Cardiac ventricle fibroblast (primary cell): ENCODE measurements around the genes ILDR2 and GPA33.

DNA sequence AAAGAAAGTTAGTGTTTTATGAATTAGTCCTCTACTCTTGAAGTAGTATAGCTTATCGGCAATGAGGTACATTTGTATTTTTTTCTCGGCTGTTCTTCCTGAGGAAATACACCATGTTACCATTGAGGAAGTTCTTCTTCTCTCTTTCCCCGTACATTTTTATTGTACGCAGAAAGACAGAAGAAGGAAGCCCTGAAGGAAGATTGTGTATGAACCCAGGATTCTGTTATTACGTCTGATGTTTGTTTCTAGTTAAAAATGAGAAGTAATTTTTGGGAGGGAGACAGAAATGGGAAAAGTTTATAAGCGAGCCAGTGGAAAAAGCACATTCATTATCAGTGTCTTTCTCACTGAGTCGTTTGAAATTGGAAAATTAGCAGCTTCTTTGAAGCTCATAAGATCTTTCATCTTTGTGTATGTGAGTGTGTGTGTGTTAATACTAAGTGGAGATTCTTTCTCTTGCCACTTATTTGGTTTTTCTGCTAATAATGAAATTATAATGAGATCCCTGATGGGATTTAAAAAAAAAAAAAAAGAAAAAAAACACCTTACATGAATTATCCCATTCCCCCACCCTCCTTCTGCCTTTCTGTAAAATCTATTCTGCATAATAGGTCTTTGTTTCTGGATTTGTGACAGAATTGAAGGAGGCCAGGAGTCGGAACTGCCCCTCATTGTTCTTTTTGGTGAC is 66.5 kb downstream of the PBX1 start:
- RAMPAGE, long total RNA, result no peak

- RAMPAGE, long total RNA, result no peak
Measured at GRCh38 chr1:164637222-164637915, 78.4 kb downstream of the PBX1 start.

DNA sequence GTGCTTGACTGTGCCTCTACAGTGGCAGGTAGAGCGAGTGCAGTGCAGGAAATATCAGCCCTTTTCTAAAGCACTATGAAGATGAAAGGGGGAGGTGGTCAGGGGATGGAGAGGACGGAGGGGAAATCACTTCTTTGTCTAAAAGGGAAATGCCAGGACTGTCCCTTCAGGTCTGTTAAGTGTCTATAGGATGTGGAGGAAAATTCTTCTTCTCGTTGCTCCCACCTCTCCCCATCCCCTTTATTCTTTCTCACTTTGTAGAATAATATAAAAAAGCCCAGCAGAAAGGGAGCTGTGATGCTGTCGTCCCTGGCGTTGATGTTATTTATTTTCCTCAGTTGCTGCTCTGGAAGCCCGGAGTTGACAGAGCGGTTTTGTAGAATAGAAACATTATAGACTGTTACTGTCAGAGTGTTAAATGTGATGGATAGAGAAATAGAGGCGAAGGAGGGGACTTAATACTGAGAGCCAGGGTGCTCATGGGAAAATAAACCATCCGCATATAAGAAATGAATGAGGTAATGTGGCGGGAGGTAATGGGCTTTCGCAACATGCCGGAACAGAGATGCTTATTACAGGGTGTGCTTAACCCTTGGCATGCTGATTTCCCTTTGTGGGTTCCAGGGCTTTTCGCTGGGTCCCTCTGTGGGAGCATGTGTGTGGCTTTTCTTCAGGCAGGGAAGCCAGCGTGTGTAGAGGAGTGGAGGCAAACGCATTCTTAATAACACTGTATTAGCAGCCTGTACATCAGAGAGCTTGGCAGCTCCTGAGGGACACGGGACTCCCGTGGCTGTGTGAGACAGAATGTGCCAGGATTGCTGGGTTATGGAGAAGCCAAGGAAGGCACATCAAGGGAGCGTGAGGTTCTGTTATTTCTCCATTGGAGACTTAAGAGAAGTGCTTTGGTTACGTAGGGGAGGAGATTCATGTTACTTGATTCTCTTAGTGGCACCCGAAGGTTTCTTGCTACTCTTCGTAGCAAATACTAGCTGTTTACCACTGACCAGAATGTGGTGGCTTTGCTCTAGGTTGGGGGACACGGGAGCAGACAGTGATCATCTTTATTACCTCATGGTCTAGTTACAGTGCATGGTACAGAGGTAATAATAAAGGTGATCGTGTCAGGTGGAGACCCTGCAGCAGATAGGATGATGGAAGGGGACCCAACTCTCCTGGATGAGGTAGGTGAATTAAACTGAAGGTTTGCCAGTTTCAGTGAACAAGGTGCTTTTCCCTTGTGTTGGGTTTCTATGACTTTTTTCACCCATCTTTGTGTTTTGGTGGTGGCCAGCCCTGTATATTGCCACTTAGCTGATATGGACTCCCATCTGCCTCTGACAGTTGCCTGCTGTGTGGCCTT is 141.0 kb downstream of the PBX1 start:
- RAMPAGE, long total RNA, result no peak

GRCh38 chr1:164716841-164717635 is 158.1 kb downstream of the PBX1 start:
- RAMPAGE, long total RNA, result no peak

DNA sequence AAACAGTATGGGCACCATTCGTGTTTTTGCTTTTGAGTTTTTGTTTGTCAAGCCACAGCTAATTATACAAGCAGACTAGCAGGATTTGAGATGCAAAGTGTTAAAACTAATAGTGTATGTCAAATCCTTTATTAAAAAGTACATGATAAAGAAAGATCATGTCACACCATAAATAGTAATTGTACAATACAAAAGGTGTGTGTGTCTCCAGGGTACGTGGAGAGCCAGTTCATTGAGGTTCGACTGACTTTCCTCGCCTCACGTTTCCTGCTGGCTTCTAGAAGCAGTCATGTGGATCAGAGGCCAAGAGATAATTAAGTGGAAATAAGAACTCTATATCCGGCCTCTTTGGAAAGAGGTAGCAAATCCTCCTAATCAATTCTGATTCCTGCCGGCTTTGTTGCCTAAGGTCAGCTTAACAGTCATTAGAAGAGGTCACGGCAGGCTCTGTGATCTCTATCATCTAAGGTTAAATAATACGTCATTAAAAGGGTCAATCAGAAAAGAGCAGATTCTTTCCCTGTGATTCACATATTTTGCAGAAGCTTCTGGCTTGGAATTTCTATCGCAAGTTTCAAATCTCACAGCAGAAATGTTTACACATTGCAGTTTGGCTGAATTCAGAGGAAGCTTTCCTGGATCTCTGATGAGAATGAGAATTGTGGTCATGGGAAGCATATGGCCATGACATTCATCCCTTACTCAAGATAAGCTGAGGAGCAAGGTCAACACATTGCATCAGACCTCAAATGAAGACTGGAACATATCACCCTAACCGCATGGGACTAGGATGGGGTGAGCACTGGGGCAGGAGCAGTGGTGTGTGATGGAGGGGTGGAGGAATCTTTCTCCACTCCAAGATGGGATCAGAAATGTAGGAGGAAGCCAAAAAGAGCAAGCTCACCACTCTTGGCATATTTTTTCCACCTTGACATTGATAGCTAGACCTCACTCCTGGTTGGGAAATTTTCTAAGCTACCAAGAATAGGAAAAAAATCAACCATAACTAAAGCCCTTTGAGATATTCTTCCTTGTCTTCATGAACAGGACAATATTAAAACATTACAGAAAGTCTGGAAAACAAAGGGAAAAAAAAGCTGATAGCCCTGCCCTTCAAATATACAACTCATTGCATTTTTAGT is 189.4 kb downstream of the PBX1 start:
- RAMPAGE, long total RNA, result no peak

GRCh38 chr1:164792390-164792855 is 233.4 kb downstream of the PBX1 start:
- RAMPAGE, long total RNA, result no peak

DNA sequence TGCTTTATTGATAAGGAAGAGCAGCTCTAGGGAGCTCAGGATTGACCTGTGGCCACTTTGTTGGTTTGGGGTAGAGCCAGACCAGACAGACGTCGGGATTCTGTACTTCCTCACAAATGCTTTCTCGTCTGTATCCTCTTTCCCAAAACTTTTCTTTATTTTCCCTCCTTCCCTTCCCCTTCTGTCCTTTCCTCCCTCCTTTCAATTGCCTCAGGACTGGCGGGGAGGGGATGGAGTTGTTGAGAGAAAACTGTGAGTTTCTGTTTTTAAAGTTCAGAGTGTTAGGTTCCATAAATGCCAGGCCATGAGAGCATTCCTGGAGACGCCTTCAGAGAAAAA is 68.1 kb downstream of the UCK2 start:
- RAMPAGE, long total RNA, result no peak

DNA sequence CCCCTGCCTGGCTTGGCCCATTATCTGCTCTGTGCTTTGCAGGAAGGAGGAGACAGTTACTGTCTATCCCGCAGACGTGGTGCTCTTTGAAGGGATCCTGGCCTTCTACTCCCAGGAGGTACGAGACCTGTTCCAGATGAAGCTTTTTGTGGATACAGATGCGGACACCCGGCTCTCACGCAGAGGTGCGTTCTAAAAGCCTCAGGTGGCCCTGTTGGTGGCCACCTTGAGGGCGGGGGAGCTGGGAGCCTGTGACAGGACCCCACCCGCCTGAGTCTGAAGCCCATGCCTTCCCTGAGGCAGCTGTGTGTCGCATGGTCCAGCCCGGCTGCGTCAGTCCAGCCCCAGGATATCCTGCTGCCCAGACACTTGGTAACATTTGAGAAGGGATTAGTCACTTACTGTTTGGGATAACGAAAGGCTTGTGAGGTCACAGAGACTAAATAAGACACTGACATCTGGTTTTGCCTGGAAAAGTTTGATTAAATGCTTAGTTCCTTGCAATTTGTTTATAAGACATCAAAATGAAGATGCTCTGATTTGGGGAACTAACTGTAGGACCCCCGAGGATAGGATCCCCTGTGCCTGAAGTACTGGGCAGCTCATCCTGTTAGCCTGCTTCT is 68.8 kb downstream of the UCK2 start:
- RAMPAGE, long total RNA, result no peak

DNA sequence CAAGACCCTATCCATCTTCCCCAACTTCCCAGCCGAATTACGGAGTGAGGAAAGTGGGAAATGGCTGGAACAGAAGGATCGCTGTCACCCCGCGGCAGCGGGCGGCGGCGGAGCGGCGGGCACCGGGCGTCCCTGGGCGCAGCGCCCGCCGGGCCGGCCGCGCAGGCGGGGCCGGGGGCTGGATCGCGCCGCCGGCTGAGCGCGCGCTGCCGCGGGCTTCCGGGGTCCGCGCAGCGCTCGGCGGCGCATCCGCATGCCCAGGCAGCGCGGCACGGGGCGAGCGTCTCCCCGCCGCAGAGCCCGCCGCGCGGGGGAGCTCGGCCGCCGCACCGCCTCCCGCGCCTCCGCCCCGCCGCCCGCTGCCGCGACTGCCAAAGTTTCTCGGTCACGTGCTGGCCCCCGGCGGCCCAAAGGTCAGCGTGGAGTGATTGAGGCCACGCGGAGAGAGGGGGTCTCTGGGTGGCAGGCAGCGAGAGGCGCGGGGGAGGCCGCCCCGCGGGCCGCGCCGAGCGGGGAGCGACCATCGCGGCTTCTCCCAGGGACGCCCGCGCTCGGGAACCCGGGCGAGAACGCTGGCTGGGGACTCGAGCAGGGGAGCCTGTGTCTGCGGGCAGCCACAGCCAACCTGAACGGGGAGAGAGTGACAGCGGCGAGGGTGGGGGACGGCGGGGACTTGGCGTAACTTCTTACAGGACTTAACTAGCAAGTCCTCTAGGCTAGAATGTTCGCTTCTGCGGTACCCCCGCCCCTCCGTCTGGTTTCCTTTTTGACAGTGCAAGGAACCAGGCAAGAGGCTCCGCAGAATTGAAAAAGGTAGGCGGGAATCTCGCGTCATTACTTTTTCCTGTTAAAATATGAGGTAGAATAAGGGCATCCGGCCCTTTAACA is at the start of gene ILDR2:
Gene ILDR2, minus strand, starts transcription at position 287 of the 888 bp plus-strand sequence.
- RAMPAGE, long total RNA, result no peak

GRCh38 chr1:167090230-167091176 is at the start of gene GPA33:
GPA33 (minus strand) TSS chr1:167090377.
- RAMPAGE, long total RNA, result no peak

DNA sequence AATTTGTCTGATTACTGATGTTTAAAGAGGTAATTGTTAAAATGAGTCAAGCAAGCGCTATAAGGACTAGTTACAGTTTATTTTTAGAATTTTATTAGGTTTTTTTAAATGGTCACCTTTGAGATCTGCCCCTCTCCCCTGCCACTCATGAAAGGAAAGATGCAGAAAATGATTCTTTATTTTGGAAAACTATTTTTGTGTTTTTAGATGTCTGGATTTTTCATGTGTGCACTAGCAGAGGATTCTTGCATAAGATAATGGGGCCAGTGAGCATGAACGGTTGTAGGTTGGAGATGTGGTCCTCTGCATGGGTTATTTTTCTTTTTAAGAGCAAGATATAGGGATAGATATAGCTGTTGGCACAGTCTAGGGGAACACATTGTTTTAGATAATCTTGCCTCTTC is 40.5 kb downstream of the POU2F1 start:
- RAMPAGE, long total RNA, result no peak

DNA sequence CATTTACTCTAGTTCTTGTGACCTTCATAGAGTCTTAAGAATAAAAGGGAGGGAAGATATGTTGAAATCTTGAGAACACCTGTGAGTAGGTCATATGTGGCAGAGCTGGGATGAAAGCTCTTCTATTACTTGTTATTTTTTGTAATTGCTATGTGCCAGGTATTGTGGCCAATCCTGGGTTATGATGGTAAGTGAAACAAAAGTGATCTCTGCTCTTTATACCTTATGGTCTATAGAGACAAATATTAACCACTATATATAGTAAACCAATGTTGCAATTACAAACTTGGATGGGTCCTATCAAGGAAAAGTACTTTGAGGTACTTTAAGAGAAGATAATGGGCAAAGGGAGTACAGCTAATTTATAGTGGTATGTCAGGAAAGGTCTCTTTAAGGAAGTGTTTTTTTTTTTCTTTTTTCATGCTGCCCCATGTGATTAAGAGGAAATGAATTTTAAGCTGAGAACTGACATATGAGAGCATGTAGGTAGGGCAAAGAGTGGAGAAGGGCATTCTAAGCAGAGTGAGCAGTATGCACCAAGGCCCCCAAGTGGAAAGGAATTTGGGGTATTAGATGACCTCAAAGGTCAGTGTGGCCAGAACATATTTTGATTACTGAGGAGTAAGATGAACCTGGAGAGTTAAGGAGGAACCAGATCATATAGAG is 43.3 kb downstream of the POU2F1 start:
- RAMPAGE, long total RNA, result no peak

- RAMPAGE, long total RNA, result no peak
Measured at GRCh38 chr1:167439211-167440064, 78.9 kb downstream of the CD247 start.

DNA sequence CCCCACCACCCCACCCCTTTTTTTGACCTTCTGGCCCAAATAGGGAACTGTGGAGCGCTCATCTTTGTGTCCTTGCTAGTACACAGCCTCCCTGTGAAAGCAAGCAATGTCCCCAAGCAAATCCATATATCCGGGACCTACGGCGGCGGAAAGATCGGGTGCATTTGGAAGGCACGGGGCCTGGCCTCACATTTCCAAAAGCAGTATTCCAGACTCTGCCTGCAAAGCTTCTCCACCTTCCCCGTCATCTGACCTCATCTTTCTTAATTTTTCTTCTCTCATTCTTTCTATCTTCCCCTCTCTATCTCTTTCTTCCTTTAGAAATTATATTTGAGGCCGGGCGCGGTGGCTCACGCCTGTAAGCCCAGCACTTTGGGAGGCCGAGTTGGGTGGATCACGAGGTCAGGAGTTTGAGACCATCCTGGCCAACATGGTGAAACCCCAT is 28.3 kb downstream of the CD247 start:
- RAMPAGE, long total RNA, result no peak

GRCh38 chr1:167510794-167511469 is 7.4 kb downstream of the CD247 start:
- RAMPAGE, long total RNA, result no peak

- RAMPAGE, long total RNA, result no peak
Measured at GRCh38 chr1:167517448-167518098, 756 bp downstream of the CD247 start.

- RAMPAGE, long total RNA, result no peak
Measured at GRCh38 chr1:167547870-167548302, 5.7 kb downstream of the CREG1 start.

DNA sequence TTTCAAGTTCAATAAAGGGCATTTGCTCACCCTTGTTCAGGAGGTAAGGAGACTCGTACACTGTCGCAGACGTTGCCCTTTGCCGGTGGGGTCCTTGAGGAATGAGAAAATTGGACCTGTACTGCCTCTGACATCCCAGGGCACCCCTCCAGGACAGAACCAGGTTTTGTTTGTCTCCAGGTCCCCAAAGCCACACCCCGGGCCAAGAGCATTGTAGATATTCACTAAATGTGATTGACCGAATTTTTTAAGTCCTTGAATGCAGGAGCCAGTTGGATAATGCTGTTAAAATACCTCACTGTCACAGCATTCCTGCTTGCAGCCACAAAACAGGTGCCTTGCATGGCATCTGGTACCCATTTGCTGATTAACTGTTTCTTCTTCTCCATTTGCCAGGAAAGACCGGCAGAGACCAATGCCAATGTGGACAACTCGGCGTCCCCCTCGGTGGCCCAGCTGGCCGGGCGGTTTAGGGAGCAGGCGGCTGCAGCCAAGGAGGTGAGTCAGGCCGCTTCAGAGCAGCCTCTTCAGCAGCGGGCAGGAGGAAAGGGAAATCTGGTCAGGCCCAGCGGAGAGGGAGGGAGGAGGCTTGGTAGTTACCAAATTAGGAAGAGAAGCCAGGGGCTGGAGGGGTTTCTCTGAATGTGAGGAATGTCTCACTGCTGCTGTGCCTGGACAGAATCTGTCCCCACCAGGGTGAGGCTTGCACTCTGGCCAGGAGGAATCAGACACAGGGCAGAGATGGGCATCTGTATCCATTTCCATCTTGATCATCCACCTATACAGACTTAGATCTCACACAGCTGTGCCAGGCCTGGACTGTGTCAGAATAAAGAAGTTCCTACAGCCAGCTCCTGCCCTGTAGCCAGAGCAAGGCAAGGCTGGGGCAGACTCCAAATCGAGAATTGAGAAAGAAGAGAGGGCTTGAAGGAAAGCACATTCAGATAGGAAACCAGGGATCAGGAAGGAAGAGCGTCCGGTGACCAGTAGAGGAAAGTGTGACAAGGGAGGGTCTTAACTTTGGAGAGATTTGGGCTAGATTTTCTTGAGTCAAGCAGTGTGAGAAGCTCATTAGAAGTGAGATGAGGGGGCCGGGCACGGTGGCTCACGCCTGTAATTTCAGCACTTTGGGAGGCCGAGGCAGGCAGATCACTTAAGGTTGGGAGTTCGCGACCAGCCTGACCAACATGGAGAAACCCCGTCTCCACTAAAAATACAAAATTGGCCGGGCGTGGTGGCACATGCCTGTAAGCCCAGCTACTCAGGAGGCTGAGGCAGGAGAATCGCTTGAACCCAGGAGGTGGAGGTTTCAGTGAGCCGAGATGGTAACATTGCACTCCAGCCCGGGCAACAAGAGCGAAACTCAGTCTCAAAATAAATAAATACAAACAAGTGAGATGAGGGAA is 37.8 kb upstream of the MPZL1 start:
- RAMPAGE, long total RNA, result no peak

- RAMPAGE, long total RNA, result no peak
Measured at GRCh38 chr1:167711612-167712343, 10.0 kb upstream of the MPZL1 start.

- RAMPAGE, long total RNA, result no peak
Measured at GRCh38 chr1:167719555-167720642, 1.9 kb upstream of the MPZL1 start.